Hair follicle dermal papilla cell (primary cell): ENCODE data around the genes SELENOH, CTNND1, LPXN, FAM111A and OR5A2.

GRCh38 chr11:57598613-57599139, 1.2 kb downstream of the SERPING1 start:
- CAGE, long polyA plus RNA: no peak

- CAGE, long polyA plus RNA: no peak
Observed at GRCh38 chr11:57666723-57667589, 958 bp upstream of the ZDHHC5 start.

GRCh38 chr11:57703363-57704204, 8.4 kb downstream of the MED19 start:
- CAGE, long polyA plus RNA: no peak

DNA sequence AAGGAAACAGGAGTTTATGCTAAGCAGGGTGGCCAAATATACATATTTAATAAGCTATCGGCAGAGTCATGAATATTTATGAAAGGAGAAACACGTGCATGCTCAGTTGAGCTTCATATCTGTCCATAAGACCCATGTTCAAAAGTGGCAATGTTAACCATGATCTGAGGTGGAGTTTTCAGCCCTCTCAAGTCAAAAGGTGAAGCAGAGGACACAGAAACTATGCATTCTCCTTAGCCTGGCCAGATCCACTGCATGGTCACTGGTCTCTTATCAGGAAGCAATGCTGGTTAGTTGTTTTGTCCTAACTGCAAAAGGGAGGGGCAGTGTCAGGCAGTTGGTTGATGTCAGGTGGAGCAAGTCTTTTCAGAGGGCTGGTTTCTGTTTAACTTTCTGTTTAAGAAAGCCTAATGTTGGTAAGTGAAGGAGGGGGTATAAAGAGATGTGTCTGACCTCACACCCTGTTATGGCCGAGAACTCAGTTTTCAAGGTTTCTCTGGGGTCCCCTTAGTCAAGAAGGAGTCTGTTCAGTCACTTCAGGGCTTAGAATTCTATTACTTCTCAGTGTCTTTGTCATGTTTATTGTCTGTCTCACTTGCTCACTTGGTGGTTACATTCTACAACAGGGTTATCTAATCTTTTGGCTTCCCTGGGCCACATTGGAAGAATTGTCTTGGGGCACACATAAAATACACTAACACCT, 5.5 kb upstream of the SELENOH start:
- CAGE, long polyA plus RNA: no peak

DNA sequence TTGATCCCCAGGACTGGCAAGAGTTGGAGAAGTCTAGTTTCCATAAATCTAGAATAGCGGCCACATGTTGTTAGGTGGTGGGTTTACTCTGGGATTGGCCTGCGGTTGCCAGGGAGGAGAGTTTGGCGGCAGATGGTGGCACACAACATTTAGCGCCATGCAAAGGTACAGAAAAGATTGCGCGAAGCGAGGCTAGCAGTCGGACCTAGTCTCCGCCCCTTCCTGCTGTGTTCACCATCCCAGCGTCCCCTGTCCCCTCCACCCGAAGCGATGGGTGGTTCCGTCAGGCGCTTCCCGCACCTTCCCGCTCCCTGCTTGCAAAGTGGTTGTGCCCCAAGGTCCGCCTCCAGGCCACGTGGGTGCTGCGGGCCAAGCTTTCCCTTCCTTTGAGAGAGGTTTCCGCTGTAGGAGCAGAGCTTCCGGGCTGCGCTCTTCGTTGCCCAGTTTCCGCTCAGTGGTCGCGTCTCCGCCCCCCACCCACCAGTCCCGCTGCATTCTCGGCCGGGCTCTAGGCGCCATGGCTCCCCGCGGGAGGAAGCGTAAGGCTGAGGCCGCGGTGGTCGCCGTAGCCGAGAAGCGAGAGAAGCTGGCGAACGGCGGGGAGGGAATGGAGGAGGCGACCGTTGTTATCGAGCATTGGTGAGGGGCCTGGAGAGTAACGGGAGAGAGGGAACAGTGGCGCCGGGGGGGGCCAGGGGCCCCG, at the start of gene SELENOH:
SELENOH (plus strand) TSS at position 413 of the 703 bp plus-strand sequence.
- CAGE, long polyA plus RNA: no peak

- CAGE, long polyA plus RNA: no peak
Observed at GRCh38 chr11:57761163-57762491, at the start of gene CTNND1. TSS of gene CTNND1 (plus strand) at chr11:57761802.

DNA sequence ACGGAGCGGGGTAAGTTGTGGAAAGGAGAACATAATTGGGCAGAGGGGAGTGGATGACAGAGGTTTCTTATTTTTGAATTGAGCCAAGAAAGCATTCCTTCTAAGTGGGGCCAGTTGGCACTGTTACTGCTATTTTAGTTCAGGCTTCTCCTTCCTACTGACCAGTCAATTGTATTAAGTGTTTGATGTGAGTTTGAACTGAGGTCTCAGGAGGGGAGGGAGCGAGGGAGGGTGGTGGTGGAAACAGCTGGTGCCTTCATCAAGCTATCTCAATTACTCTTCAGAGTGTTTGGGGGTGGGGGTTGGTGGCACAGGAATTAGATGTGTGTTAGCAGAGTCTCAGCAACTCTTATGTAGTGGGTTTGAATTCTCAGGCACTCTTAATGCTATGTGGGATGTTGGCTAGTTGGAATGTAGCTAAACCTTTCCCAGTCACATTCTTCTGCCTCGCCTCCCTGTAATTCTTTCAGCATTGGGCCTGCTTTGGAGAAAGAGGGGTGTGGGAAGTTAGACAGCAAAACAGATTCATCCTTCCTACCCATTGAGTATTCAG, 14.5 kb downstream of the CTNND1 start:
- CAGE, long polyA plus RNA: no peak

- CAGE, long polyA plus RNA: no peak
Observed at GRCh38 chr11:57822123-57822585, 60.6 kb downstream of the CTNND1 start.

DNA sequence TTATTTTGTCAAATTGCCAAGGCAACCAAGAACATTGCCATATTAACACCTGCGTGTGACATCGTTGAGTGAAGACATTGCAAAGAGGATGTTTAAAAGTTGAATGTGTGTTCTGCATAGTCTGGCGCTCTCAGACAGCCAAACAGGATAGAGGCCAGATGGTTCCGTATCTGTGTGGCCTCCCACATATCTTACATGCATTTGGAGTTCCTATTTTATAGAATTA, 17.4 kb upstream of the OR5B21 start:
- CAGE, long polyA plus RNA: no peak

GRCh38 chr11:58575207-58576388, at the start of gene LPXN:
TSS of gene LPXN (minus strand) at chr11:58575856.
- CAGE, long polyA plus RNA: no peak

DNA sequence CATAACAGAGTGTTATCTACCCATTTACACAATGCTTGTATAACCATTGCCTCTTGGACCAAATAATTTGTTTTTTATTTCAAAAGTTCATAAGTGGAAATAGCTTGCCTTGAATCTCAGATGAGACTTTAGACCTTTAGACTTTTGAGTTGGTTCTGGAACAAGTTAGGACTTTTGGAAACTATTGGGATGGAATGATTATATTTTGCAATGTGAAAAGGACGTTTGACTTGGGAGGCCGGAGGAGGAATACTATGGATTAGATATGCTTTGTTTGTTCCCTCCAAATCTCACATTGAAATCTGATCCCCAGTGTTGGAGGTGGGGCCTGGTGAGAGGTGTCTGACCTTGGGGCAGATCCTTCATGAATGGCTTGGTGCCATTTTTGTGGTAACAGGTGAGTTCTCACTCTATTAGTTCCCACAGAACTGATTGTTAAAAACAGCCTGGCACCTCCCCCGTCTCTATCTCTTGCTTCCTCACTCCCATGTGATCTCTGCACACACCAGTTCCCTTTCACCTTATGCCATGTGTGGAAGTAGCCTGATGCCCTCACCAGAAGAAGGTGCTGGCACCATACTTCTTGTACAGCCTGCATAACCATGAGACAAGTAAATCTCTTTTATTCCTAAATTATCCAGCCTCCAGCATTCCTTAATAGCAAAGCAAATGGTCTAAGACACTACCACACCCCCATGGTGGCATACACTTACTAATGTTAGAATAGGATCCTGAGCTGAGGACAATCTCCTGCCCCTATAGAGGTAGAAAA, 3.3 kb upstream of the GLYAT start:
- CAGE, long polyA plus RNA: no peak

GRCh38 chr11:58900895-58901501, 38.3 kb upstream of the GLYATL1 start:
- CAGE, long polyA plus RNA: no peak

DNA sequence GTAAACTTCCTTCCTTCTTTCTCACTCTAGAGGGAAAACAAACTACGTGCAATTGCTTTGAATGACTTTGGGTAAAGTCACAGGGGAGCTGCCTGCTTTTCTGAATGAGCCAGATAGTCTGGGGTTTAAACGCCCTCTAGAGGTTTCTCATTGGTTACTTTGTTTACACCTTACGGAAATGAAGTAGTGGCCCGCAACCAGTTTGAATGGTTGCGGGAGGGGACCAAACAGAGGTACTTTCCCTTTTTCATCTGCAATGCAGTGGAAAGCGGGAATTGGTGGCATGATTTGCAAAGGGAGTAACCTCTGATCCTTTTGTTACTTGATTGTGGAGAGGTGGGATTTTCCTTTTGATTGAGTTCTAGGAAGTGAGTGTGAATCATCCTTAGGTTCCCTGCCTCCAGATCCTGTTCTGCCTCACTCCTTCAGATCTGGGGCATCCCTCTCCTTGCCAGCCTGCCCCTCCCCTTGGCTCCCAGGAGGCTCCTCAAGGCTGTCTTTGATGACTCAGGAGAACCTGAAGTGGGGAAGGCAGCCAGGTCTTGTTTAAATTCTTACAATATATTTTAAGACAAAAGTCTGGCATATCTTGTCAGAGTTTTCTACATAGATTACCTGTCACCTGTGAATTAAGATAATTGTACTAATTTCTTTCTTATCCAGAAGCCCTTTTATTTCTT, 15.9 kb upstream of the GLYATL1 start:
- CAGE, long polyA plus RNA: no peak

- CAGE, long polyA plus RNA: no peak
Observed at GRCh38 chr11:58963759-58964154, 24.5 kb downstream of the GLYATL1 start.

- CAGE, long polyA plus RNA: no peak
Observed at GRCh38 chr11:59135912-59136357, 6.7 kb upstream of the FAM111A start.

DNA sequence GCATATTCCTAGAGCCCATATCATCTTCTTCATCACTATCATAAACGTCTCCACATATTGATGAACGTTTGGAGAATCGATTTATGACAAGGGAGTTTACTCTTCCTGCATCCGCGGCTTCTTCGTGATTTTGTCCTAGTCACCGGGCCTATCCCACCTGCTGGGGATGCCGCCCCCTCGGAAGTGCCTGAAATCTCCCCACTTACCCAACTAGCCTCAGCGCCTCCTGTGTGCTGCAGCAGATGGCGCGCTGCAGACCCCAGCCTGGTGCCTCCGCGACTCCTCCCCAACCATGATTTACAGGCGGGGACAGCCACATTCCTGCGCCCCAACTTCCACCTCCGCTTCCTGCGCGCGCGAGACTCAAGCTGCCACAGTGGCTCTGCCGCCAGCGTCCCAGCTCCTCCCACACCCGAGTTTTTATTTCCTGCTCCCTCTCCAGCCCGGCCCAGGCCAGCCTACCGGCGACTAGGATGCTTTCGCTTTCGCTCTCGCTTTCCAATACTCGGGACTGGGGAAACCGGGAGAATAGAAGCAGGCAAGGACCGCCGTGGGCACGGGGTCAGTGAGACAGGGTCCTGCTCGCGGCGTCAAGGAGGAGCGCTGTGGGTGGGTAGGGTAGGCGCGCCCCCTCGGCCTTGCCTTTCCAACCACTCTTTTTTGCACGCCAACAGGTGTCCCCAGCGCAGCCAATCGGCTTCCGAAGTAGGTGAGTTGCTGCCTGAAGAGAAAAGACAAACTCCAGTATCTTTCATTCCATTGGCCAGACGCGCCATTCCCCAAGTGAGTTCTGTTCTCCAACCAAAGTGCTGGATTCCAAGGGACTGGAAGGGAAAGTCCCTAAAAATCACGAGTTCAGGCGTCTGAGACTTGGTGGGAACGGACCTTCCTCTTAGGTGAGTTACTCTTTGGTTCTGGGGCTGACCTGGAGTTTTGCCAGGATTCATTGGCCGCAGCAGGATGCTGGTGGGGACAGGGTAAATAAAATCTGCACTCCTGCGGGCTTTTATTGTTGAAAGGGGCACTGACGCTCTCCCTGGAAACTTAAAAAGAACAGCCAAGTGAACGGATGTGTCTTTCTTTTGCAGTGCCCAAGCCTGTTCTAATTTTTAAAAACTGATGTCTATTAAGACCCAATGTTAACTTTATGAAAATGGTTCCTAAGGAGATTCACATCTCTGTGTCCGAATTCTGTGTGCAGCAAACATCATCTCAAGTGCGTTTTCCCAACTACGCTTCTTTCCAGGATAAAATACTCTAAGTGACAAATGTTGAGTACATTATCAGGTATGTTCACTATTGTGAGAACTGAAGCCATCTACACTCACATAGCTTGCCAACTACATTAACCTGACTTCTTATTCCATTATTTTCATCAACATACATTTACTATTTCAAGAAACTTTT, at the start of gene FAM111A:
FAM111A (plus strand) TSS at position 448 of the 1,407 bp plus-strand sequence.
- CAGE, long polyA plus RNA: no peak

- CAGE, long polyA plus RNA: no peak
Observed at GRCh38 chr11:59171436-59171863, 482 bp upstream of the DTX4 start.

DNA sequence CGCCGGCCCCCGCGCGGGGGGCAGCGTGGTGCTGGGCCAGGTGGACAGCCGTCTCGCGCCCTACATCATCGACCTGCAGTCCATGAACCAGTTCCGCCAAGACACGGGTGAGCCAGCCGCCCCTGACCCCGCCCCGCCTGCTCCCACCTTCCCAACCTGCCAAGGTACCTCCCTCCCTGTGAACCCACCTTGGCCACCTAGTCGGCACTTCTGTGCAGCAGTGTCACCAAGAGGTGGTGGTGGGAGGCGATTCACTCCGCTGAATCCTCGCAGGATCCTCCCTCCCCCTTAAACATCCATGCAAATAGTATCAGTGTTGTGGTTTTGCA, 732 bp downstream of the DTX4 start:
- CAGE, long polyA plus RNA: no peak

DNA sequence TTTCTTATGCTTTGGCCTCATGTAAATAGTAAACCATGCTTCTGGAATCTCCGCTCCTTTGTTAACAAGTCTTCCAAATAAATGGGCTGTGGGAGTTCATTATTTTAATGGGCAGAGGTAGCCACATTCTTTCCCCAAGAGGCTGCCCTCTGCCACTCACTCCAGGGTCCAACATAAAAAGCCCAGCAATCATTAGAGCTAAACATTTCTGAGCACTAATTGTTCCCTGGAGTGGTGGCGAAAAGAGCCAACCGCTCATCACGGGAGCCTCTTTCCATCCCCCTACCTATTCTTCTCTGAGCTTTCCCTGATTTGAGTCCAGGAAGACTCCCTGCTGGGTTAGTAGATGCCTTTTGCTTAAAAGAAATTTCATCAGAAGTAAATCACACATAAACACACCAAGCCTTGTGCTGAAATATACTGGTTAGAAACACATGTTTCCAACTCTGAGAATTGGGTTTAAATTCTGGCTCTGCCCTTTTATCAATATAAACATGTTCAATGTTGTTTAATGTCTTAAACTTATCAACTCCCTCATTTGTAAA, at the start of gene OR5A2:
OR5A2 (minus strand) TSS at position 103 of the 545 bp plus-strand sequence.
- CAGE, long polyA plus RNA: no peak

DNA sequence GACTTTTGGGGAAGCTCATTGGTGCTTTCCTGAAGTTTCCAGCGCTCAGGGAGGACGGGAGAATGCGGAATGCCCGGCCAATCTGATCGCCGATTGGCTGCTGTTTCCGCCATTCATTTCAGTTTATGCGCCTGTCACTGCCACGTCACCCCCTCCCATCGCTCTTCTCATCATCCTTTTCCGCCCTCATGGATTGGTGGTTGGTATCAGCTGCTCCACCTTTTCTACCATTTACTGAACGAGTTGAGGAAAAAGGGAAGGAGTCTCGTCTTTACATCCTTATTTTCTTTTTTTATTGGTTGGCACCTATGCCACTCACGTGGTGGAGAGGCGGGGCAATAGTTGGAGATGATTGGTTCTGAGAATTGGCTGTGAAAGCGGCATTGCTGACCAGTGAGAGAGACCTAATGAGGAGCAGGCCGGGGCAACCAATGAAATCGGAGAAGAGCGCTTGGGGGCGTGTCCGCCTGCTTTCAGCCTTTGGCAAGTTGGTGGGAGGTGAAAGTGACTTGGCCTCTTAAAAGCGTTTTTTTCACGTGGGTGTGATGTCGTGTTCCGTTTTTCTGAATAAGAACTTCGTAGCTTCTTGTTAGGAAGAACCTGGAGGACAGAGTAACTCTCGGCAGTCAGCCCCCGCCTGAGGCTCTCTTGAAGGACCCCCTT, 534 bp upstream of the OSBP start:
- CAGE, long polyA plus RNA: no peak